Breast epithelium (tissue), 2 donors: ENCODE measurements around a stretch of chr9.

DNA sequence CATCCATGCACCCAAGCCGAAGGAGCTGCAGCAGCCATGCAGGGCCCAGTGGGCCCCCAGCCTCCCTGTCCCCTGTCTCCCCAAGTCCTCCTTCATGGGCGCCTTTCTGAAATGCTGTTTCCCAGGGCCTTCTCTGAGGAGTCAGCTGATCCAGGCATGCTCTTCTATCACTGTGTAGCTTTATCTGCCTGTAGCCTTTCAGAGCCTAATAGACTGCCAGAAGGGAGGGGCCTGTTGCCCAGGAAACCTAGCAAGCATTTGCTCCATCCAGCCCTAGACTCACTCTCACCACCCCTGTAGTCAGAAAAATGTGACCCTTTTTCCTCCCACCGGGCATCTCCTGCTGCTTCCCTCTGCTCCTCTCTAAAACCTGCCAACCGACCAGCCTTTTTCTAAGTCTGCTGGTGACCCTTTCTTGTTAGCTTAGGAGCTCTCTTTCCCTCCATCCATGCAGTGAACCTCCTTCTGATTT, 47.6 kb upstream of the SHC3 start:
- PRO-cap = no peak
- RAMPAGE, long total RNA, 2 experiments = no peak in any of the 2 experiments

GRCh38 chr9:89322371-89322969, 4.2 kb downstream of the SECISBP2 start:
- PRO-cap = no peak
- RAMPAGE, long total RNA, 2 experiments = no peak in any of the 2 experiments

GRCh38 chr9:89345153-89345881, 27.0 kb downstream of the SECISBP2 start:
- PRO-cap = no peak
- RAMPAGE, long total RNA, 2 experiments = no peak in any of the 2 experiments

DNA sequence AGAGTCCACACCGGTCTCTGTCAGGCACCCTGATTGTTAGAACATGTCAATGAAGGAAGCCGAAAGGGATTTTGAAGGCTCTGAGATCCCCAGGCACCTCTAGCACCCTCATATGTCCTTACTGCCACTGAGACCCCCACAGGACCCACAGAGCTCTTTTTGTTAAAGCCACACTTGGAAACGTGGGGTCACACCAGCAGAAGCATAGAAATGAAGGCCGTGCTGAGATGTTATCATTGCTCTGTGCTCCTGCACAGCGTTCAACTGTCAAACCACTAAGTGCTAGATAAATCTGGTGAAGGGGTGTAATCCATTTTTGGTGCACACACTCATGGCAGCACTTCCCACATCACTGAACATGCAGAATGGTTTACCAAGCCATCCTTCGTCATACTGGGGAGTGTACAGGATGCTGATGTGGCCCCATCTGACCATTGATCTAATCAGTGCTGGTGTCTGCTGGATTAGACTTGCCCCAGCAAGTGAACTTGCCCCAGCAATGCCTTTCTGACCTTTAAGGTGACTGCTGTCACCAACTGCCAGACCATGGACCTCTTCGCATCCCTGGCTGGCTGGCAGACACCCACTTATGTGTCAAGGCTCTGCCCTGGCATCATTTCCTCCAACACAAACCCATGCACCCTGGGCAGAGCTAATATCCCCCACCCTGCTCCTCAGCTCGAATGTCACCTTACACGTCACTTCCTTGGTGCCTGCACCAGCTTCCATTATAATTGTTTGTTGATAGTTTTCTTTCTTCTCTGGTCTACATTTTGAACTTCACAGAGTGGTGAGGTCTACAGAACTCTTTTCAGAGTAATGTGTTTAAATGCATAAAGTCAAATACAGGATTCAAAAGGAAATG, 4.2 kb upstream of the SEMA4D start:
- PRO-cap = no peak
- RAMPAGE, long total RNA, 2 experiments = no peak in any of the 2 experiments

GRCh38 chr9:89507566-89508033, 9.7 kb upstream of the SEMA4D start:
- PRO-cap = no peak
- RAMPAGE, long total RNA, 2 experiments = no peak in any of the 2 experiments

GRCh38 chr9:89605291-89605624, 446 bp downstream of the GADD45G start:
- PRO-cap = no peak
- RAMPAGE, long total RNA, 2 experiments = no peak in any of the 2 experiments

- PRO-cap = no peak
- RAMPAGE, long total RNA, 2 experiments = no peak in any of the 2 experiments
Measured at GRCh38 chr9:89664787-89665393, 60.1 kb downstream of the GADD45G start.

- PRO-cap = no peak
- RAMPAGE, long total RNA, 2 experiments = no peak in any of the 2 experiments
Measured at GRCh38 chr9:89666812-89667441, 62.1 kb downstream of the GADD45G start.

GRCh38 chr9:89685984-89686629, 81.3 kb downstream of the GADD45G start:
- PRO-cap = no peak
- RAMPAGE, long total RNA, 2 experiments = no peak in any of the 2 experiments

DNA sequence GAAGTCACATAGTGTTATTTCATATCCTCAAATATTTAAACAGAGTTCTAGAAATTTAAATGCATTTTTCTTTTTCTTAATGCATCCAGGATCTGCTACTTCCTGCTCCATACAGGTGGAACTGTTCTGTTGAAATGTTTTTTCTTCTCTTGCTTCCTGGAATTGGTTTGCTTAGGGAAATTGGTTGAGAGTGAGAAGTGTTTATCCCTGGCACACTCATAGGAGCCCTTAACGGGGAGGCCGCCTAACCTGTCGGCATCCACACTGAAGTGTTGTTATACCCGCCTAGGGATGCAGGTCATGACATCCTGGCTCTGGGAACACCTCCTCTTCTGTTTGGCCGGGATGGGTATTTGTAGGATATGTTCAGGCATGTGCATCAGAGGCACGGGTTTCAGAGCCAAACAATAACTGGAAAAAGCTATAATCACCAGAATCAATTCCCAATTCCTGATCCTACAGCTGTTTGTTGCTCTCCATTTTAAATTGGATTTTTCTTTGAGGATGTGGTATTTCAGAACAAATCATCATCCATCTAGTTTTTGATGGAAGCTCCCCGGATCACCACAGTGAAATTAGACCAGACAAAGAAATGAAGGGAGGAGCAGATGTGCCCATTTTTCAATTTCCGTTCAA, 239.8 kb downstream of the GADD45G start:
- PRO-cap = no peak
- RAMPAGE, long total RNA, 2 experiments = no peak in any of the 2 experiments

- PRO-cap = no peak
- RAMPAGE, long total RNA, 2 experiments = no peak in any of the 2 experiments
Measured at GRCh38 chr9:90002375-90002647, 397.5 kb downstream of the GADD45G start.

GRCh38 chr9:90546051-90546694, 96.5 kb downstream of the DIRAS2 start:
- PRO-cap = no peak
- RAMPAGE, long total RNA, 2 experiments = no peak in any of the 2 experiments

DNA sequence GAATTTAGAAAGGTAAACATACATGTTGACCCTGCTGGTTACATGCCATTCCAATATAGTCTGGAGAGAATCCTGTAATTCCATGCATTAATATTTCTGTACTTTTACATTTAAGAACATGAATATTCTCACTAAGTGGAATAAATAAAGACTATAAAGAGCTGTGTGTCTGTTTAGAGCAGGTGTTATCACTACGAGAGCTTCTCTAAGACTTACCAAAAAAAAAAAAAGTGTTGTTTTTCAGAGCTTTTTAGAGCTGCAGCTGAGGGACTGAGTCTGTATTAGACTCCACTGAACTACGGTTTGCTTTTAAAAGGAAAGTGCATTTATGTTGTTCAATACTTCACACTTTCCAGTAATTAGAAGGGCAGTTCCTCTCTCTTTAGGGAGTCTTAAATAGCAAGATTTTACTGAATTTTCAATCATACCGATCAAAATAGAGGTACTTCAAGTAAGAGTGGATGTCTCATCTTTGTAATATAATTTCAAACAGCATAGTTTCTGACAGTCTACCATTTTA, 2.2 kb downstream of the SYK start:
- PRO-cap = no peak
- RAMPAGE, long total RNA, 2 experiments = no peak in any of the 2 experiments

DNA sequence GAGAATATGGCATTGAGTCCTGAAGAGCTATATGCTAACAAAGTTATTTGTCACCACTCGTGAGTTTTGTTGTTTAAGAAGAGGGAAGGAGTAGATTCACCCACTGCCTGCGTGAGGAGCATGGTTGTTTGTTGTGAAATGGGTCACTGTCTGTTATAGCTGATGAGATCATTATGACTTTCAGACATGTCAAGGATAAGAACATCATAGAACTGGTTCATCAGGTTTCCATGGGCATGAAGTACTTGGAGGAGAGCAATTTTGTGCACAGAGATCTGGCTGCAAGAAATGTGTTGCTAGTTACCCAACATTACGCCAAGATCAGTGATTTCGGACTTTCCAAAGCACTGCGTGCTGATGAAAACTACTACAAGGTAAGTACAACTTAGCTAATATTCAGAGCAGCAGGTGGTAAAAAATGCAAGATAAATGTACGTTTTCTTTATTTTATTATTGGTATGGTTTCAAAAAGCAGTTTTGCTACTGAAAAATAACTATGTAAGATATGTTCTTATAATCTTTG, 77.0 kb downstream of the SYK start:
- PRO-cap = no peak
- RAMPAGE, long total RNA, 2 experiments = no peak in any of the 2 experiments

DNA sequence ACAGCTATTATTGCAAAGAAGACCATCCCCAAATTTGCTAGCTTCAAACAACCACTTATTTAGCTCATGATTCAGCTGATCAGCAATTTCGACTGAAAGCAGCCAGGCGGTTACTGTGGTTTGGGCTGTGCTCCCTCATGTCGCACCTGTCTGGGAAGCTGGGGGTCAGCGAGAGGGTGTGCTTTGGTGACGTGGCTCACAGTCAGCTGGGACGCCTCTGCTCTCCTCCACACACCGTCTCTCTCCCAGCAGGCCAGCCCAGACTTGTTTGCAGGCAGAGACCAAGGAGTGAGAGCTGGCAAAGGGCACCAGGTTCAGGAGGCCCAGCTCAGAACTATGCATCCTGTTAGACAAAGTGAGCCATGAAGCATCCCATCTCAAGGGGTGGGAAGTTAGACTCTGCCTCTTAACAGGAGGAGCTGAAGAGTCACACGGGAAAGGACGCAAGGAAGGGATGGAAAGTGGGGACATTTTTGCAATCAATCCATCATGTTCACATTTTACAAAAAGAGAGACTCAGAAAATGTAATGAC, 141.0 kb downstream of the SYK start:
- PRO-cap = no peak
- RAMPAGE, long total RNA, 2 experiments = no peak in any of the 2 experiments

DNA sequence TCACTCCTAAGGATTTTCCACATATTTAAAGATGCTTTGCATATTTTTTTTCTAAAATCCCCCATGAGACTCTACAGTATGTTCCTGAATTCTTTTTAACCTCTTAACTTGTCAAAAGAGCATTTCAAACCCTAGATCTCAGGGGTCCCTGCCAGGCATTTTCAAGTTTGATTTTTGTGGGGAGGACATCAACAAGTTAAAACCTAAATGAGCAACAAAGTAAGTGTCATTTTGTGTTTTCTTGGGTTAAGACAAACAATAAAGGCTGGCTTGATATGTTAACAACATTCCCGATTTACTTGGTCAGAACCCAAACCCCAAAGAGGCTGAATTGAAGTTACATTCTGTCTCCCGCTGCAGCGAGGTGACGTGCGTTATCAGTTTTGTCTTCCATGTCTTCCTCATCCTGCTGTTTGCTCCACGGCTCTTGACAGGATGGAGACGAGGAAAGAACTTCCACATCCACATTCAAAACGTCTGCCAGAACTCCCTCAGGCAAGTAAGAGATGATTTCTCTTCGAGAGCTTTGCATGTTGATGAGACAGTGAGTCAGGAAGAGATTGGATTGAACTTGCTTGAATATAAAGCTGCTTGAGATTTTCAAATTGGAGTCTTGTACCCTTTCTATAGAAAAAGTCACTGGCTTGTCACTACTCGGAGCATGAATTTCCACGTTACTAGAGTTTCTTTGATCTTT, 242.7 kb downstream of the AUH start:
- PRO-cap = no peak
- RAMPAGE, long total RNA, 2 experiments = no peak in any of the 2 experiments

GRCh38 chr9:91192802-91193308, 168.9 kb downstream of the AUH start:
- PRO-cap = unidirectional peak, plus-strand start at chr9:91193167
- RAMPAGE, long total RNA, 2 experiments = no peak in any of the 2 experiments

DNA sequence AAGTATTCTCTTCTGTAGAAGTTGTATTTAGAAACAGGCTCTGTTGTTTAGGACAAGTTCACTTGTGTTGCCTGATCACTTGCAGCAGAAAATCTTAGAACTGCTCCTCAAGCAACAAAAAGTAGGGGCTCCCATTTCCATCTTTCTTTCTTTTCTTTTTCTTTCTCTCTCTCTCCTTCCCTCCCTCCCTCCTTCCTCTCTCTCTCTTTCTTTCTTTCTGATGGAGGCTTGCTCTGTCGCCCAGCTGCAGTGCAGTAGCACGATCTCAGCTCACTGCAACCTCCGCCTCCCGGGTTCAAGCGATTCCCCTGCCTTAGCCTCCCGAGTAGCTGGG, 167.4 kb downstream of the AUH start:
- PRO-cap = no peak
- RAMPAGE, long total RNA, 2 experiments = no peak in any of the 2 experiments

GRCh38 chr9:91263806-91264231, 97.9 kb downstream of the AUH start:
- PRO-cap = no peak
- RAMPAGE, long total RNA, 2 experiments = no peak in any of the 2 experiments

DNA sequence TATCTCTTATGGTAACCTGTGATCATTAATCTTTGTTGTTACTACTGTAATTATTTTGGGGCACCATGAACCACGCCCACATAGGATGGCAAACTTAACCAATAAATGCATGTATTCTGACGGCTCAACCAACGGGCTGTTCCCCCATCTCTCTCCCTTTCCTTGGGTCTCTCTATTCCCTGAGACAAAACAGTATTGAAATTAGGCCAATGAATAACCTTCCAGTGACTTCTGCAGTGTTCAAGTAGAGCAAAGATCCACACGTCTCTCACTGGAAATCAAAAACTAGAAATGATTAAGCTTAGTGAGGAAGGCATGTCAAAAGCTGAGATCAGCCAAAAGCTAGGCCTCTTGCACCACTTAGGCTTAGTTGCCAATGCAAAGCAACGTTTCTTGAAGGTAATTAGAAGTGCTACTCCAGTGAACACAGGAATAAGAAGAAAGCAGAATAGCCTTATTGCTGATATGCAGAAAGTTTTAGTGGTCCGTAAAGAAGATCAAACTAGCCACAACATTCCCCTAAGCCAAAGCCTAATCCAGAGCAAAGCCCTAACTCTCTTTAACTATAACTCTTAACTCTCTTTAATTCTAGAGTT, 68.6 kb downstream of the AUH start:
- PRO-cap = no peak
- RAMPAGE, long total RNA, 2 experiments = no peak in any of the 2 experiments